Peritoneum (tissue), 1 donor: ENCODE measurements around a stretch of chr12.

- PRO-cap = no peak
Measured at GRCh38 chr12:1443803-1444465, 150.4 kb downstream of the FBXL14 start.

DNA sequence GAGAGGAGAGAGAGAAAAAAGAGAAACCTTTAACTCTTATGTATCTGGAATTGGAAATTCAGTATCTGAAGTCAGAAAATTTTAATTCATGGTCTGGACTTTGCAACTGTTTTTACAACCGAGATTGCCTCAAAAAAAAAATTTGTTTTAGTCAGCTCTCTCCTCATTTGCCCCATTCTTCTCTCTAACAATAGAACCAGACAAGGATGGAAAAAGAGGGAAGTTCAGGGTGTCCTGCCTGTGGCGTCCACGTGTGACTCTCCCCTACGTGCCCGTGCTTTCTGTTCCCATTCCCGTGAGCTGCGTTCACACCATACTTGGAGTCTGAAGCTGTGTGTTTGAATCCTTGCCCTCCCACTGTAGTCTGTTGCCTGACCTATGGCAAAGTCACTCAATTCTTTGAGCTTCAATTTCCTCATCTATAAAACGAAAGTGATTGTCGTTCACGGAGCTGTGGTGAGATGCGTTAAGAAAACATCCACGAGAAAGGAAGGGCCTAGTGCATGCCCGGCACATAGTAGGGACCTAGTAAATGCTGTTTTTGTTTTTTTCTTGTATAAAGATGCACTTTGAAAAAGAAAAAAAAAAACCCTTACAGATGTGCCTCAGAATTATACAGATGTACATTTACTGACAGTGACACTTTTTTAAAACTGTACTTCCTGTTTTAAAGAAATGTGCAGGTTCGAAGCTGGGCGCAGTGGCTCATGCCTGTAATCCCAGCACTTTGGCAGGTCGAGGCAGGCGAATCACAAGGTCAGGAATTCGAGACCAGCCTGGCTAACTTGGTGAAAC lies 7.2 kb upstream of the FBXL14 start:
- PRO-cap = no peak

GRCh38 chr12:1605137-1605552 lies 10.8 kb upstream of the FBXL14 start:
- PRO-cap = no peak

DNA sequence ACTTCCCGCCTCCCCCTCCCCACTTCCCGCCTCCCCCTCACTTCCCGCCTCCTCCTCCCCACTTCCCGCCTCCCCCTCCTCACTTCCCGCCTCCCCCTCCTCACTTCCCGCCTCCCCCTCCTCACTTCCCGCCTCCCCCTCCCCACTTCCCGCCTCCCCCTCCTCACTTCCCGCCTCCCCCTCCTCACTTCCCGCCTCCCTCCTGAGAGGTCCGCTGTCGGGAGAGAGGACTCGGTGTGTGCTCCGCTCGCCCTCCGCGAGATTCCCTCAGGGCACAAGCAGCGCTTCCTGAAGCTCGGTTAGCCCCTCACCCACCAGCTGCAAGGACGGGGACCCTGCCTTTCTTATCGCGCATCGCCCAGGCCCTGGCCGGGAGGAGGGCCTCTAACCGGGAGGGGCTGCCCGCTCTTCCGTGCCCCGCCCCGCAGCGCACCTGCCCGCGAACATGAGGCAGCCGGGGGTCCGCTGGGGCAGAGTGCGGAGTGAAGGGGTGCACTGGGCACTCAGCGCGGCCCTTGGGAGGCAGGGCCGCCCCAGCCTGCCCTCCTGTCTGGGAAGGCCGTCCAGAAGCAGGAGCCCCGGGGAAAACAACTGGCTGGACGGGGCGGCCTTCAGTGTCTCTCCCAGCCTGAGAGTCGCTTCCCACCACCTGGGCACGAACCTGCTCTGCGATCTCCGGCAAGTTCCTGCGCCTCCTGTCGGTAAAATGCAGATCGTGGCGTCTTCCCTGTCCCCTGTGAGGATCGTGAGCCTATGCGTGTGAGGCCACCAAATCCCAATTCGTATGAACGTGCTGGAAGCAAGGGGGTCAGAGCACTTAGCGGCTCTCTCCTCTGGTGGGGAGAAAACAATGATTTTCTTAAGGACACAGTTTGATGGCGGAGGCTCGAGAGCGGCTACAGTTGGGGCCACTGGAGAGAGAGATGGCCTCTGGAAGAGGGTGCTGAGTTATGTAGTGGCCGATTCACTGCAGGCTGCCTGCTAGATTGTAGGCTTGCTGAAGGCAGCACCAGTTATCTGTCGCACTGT lies 28.0 kb upstream of the ADIPOR2 start:
- PRO-cap = no peak

- PRO-cap = no peak
Measured at GRCh38 chr12:1760631-1761290, 59.6 kb upstream of the LRTM2 start.

DNA sequence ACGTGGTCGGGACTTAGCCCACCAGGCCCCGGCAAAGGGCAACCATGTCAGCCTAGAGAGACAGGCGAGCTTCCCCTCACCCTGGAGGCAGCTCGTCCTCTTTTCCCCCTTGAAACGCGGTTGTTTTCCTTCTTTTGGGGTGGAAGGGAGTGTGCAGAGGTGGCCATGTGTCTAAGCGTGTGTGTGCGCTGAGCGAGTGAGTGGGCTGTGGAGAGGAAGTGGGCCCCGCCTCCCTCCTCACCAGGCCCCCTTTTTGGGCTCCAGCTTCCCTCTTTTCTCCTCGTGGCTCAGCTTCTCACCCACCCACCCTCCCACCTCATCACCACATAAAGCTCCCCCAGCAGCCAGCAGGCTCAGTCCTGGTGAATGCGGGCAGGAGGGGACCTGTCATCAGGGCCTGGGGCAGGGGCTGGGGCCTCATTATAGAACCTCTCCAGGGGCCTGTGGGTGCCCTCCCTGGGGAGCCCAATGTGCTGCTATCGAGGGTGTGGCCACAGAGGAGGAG lies 22.0 kb downstream of the LRTM2 start:
- PRO-cap = no peak

DNA sequence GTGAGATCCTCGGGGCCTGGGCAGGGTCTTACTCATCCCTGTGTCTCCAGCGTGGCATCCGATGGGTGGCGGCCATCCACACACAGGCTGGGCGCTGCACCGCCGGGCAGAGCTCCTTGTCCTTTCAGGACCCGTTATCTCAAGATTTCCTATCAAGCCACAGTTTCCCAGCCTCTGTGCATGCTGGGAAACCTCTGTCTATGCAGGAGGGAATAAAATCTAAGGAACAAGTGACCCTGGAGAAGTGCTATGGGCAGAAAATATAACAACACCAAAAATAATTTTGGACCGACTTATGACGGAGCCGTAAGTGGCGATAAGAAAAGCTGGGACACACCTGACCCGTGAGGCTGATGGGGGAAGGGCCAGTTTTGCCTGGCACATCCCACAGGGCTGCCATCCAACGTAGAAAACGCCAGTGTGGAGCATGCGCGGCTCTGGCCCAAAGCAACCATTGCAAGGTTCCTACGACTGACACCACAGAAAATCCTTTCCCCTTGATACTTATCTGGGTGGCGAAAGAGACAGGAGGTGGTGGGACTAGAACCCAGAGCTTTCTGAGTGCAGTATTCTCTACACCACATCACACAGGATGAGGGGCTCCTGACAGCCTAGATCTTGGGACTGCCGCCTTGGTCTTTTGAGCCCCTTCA lies 17.1 kb upstream of the CACNA2D4 start:
- PRO-cap = no peak

GRCh38 chr12:2068959-2069636 lies 16.3 kb downstream of the CACNA1C start:
- PRO-cap = no peak

DNA sequence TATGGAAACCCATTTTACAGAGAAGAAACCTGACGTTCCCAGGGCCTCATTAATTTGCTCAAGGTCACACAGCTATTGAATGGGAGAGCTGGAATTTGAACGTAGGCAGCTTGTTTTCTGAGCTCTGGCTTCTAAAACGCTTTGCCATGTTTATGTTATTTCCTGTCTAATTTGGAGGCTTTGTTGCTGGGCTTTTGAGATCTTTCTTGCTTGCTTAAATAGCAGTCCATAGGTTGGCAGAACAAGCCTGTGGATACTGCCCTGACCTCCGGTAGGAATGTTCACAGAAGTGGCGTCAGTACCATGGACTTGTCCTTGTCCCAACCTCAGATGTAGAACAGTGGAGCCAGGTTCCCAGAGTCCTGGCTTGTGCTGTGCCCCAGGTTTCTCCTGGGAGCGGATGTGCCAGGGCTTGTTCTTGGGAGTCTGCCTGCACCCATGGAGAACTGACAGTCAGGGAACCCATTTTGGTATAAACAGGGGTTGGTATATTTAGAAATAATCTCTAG lies 22.7 kb downstream of the CACNA1C start:
- PRO-cap = no peak

- PRO-cap = no peak
Measured at GRCh38 chr12:2163499-2164438, 111.0 kb downstream of the CACNA1C start.

- PRO-cap = no peak
Measured at GRCh38 chr12:2179995-2180881, 127.5 kb downstream of the CACNA1C start.

DNA sequence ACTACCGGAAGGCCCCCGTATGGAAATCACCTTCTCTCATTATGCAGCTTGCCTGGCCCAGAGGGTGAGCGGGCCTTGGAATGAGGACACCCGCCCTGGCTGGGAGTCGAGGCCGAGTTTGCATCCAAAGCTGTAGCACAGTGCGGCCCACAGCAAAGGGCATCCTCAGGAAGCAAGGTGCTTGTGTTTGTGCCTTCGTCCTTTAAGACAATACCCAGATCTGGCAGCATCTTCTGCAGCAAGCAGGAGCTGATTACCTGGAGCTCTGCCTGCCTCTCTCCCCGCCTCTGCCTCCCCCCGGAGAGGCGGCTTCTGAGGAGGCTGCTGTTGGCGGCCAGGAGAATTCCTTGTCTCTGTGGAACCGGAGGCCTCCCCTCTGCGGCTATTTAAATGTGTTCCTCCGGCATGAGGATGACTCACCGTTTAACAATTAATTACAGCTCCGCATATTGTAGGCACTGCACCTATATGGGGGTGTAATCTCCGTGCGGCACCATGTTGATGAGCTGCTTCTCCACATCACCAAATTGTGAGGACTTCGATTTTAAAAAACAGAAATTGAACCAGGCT lies 145.3 kb downstream of the CACNA1C start:
- PRO-cap = no peak

- PRO-cap = no peak
Measured at GRCh38 chr12:2205981-2206557, 153.3 kb downstream of the CACNA1C start.

DNA sequence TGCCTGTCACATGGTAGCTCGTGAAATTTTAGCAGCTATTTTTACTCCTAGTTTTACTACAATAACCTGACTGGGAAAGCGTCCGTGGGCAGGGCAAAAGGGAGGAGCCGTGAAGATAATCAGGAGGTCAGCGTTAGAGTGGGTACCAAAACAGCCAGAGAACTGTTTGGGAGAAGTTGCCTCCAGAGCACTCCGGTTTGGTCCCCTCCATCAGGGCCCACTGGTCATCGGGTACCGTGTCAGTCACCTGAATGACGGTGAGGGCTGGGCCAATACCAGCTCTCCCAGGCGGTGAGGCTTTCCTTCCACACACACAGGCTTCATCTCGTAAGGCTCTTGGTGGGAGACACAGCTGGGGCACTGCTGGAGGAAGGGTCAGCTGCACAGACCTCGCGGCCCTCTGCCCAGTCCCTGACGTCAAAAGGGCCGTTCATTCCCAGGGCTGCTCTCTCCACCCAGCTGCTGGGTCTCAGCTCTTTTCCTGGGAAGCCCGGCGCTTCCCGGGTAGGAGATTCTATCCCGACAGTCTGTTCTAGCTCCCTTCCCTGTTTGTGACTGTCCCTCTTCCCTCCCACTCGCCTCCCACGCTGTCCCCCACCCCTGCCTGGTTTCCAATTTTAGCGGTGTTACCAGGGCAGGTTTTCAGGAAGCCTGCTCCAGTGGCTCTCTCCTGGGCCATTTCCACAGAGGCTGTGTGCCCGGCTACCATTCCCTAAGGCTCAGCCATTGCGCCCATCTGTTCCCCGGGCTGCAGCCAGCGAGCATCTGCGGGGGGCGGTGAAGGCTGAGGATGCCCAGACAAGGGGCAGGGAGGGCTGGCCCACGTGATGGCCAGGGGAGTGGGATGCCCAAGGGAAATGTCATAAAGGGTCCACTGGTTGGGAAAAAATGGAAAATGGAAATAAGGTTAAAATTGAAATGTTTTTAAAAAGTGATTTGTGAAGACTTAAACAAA lies 186.5 kb downstream of the CACNA1C start:
- PRO-cap = no peak

DNA sequence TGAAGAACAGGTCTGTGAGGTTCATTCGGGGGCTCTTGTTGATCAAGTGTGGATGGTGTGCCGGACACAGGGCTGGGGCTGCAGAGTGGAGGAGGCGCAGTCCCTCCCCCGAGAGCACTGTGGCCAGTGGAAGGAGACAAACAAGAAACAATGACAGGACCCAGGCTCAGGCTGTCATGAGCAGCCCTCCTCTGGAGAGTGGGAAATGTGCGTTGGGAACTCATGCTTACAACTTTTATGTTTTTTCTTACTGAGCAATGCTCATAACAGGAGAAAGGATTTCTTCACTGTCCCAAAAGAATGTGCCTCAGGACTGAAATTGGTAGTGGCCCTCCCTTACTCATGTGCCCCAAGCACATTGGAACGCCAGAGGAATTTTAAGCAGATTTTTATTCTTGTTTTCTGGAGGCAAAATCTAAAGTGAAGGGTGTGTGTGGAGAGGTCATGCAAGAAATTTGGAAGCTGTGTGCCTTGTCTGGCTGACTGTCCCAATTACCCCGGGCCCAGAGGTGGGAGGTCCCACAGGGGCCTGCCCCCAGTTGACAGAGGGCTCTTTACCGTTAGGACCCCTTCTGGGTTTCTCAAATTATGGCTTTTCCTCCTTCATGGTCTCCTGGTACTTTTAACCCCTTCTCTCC lies 233.9 kb downstream of the CACNA1C start:
- PRO-cap = no peak

DNA sequence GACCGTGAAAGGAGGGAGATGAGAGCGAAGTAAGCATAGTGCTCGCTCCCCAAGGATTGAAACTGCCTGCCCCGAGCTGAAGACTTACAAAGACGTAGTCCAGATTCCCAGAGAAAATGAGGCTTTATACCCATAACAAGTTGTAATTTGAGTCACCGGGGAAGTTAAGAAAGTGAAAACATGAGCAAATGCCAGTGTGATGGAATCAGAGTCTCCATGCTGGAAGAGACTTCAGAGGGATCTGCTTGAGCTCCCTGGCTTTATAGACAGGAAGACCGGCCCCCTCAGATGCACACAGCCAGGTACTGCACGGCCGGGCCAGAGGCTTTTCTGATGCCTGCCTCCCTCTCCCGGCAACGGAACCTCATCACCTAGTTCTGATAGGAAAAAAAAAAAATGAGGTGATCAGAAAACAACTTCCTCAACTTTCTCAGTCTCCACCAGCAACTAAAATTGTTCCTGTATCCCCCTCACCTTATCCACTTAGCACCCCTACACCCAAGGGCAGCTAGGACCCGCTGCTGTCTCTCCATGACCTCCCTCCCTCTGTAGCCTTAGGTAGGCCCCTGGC lies 332.3 kb downstream of the CACNA1C start:
- PRO-cap = no peak

- PRO-cap = no peak
Measured at GRCh38 chr12:2431618-2432313, 363.0 kb upstream of the FKBP4 start.

- PRO-cap = no peak
Measured at GRCh38 chr12:2627709-2628318, 167.0 kb upstream of the FKBP4 start.

DNA sequence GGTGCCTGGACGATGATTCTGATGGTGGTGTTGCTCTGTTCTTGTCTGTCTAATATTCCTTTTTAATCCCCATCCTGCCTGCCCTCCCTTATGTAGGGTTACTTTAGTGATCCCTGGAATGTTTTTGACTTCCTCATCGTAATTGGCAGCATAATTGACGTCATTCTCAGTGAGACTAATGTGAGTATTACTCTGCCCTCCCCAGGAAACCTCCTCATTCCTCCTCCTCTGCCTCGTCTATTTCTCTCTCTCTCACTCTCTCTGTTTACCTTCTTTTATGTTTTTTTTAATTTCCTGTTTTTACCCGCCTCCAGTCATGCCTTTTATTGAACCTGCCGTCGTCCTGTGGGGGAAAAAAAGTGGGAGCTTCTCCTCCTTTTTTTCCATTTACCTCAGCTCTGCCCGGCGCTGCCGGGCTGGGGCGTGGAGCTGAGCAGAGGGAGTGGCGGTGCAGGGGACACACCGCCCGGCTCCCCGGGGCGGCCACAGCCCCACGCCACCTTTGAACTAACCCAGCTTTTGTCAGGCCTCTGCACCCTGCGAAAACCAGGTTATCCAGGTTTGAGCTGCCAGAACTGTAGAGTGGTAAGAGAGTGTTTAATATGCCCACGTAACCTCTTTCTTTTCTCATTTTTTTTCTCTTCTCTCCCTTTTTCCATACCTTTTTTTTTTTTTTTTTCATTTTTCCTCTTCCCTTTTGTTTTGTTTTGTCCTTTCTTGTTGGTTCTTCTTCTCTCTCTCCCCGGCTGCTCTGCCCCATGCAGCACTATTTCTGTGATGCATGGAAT lies 161.0 kb upstream of the FKBP4 start:
- PRO-cap = no peak

GRCh38 chr12:2841077-2841402 lies 6.2 kb upstream of the NRIP2 start:
- PRO-cap = no peak